Anterior vena cava (tissue), 1 donor: Measurements from ENCODE around the gene CELA3B.

GRCh38 chr1:21703333-21703679 lies 34.1 kb upstream of the RAP1GAP start:
- PRO-cap = no peak

DNA sequence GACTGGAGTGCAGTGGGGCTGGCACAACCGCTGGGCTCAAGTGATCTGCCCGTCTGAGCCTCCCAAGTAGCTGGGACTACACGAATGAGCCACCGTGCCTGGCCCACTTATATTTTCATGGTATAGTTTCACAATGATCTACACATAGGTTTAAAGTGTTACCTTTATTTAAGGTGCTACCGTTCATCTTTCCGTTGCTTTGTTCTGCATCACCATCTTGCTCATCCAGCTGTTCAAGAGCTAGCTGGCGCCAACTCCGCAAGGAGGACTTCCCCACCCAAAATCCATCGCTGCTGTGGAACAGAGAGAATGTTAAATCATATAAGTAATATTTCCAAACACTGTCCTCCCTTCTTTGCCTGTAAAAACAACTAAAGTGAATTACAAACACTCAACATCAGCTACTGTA lies 51.7 kb upstream of the RAP1GAP start:
- PRO-cap = no peak

DNA sequence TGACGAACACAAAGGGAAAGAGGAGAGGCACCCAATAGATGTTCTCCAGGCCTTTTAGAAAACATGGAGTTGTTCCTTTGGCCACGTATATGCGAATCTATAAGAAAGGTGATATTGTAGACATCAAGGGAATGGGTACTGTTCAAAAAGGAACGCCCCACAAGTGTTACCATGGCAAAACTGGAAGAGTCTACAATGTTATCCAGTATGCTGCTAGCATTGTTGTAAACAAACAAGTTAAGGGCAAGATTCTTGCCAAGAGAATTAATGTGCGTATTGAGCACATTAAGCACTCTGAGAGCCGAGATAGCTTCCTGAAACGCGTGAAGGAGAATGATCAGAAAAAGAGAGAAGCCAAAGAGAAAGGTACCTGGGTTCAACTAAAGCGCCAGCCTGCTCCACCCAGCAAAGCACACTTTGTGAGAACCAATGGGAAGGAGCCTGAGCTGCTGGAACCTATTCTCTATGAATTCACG lies 29.0 kb downstream of the HSPG2 start:
- PRO-cap = no peak

DNA sequence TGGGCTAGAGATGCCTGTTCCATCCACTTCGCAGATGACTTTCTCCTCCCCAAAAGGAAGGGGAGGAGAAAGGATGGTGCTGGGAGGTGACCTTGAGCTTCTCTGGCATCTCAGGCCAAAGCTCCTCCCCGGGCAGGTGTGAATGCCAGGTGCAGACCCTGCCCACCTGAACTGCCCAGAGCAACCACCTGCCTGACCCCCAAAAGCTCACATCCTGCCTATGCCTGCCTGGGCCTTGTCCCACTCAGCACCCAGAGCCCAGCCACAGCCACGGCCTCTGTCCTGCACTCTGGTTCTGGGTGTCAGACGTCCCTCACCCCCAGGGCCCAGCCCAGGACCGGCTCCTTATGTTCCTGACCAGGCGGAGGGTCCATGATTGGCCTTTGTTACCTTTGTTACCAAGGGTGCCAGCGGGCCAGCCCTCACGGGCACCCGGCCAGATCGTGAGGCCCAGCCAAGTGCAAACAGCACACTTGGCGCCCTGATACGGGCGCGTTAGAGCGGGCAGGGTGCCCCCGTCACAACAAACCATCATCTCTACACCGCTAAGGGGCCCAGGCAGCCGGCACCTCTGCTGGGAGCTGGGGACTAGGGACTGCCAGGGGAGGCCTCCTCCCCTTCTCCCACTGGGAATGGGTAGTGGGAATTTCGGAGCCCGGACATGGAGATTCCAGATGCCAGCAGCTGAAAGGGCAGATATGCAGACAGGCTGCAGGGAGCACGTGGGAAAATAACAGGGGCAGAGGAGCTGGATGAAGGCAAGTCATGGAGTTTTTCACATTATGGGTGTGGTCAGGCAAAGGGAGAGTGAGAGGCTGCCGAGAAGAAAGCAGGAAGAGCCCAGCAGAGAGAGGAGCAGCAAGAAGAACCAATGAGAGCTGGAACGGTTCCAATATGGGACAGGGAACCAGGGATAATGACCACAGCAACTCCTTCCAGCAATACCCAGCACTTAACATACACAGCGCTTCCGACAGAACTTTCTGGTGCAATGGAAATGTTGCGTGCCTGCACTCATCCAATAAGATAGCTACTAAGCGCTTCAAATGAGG lies 22.1 kb downstream of the HSPG2 start:
- PRO-cap = no peak

GRCh38 chr1:21924506-21925509 lies 12.3 kb downstream of the HSPG2 start:
- PRO-cap = no peak

DNA sequence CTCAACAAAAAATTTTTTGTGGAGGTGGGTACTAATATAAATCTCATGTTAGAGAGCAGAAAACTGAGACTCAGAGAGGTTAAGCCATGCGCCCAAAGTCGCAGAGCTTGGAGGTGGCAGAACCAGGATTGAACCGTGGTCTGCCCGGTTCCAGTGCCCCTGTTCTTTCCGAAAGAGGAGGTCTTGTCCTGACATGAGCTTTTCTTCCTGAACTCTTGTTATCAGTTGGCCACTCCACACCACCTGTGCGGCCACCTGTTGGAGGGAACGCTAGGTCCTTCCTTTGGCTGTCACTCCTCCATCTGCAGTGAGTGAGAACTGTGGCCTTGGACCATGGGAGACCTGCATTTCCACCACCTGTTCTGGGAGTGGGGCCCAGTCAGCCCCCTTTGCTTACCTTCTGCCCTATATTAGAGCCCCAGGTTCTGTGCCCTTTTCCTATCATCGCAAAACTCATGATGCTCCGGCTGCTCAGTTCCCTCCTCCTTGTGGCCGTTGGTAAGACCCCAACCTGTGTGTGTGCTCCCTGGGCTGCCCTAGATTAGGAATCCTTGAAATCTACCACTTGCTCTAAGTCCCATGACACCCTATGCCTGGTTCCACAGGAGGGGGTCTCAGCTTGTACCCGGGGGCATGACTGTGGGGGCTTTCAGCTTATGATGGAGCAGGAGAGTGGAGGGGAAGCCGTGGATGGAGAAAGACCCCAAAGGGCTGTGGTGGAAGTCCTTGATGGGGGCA lies at the start of gene CELA3B:
Gene CELA3B (plus strand): TSS at position 438 of the 738 bp plus-strand sequence.
- PRO-cap = no peak

DNA sequence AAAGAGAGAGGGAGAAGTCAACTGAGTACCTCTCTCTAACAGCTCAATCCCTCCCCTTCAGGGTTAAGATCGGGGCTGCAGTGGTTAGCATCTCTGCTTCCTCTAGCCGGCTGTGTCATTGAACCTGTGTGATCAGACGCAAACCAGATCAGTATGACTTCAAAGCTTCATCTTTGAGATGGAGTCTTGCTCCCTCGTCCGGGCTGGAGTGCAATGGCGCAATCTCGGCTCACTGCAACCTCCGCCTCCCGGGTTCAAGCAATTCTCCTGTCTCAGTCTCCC lies 22.9 kb downstream of the CELA3A start:
- PRO-cap = no peak

- PRO-cap = no peak
Observed at GRCh38 chr1:22098867-22099564, 43.9 kb downstream of the WNT4 start.

DNA sequence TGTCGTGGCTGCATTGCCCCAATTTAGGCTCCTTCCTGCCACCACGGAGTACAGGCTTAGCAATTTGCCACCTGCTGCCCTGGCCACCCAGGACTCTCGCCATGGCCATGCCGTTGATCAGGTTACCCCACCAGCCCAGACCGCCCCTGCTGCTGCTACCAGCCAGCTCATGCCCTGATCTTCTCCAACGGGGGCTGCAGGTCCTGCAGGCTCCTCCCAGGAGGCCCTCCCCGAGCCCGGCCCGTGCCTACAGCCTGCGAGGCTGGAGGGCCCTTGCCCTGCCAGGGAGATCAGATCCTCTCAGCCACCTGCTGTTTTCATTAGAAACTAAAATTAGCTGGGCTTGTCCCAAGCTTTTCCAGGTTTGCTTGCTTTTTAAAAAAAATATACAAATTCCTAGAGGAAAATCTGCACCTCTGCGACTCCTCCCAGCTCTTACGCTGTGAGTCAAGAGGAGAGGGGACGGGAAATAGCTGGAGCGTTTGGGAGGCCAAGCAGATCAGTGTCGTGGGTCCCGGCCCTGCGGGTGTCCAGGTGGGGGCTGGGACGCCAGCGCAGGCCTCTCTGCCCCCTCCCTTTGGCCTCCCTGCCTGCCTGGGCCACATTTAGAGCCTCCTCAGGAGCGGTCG lies 9.2 kb downstream of the WNT4 start:
- PRO-cap = no peak

- PRO-cap = unidirectional peak, plus-strand start at chr1:22142869
Observed at GRCh38 chr1:22142459-22143027, 354 bp downstream of the WNT4 start.

DNA sequence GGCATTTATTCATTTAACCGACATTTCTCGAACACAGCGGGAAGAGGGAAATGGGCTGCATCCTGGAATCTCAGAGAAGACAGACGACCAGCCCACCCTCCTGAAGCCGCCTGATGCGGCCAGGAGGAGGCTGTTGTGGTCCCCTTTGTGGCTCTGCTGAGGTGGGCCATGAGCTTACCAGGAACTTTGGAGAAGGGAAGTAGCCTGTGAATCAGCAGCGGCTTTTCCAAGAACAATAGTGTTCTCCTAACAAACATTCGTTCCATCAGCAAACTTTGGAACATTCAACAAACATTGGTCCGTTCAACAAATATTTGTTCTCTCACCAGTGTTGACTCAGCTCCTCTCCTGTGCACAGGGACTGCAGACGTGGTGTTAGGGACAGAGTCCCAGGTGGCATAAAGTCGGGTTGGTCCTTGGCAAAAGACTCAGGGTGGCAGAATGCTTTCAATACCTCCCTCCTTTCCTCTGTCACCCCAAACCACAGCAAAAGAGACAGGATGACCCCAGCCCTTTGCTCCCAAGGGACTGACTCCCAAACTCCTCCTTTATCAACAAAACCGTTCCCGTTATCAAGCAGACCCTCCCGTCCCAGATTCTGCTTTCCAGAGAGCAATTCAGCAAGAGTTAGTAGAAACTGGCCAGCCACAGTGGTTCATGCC lies 103.2 kb upstream of the ZBTB40 start:
- PRO-cap = no peak

DNA sequence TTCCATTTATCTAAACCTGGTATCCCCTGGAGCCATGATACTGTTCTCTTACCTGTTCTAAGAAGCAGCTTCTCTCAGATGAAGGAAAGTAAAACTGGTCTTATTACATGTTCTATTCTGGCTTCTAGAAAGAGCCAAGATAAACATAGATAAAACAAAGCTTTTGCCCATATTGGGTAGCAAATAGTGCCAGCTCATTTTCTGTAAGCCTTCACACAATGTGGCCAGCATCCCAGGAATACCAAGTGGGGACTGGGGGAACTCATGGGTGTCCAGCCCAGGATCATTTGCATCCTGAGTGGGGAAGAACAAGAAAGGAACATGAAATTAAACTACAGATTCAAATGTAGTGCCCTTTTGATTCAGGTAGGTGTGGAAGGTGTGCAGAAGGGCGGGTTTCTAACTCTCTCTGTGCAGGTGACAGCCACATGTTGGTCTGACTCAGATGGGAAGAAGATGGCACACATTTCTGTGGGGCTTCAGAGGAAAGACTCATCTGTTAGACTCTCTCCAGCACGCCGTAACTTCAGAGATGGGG lies 53.4 kb upstream of the EPHA8 start:
- PRO-cap = no peak

DNA sequence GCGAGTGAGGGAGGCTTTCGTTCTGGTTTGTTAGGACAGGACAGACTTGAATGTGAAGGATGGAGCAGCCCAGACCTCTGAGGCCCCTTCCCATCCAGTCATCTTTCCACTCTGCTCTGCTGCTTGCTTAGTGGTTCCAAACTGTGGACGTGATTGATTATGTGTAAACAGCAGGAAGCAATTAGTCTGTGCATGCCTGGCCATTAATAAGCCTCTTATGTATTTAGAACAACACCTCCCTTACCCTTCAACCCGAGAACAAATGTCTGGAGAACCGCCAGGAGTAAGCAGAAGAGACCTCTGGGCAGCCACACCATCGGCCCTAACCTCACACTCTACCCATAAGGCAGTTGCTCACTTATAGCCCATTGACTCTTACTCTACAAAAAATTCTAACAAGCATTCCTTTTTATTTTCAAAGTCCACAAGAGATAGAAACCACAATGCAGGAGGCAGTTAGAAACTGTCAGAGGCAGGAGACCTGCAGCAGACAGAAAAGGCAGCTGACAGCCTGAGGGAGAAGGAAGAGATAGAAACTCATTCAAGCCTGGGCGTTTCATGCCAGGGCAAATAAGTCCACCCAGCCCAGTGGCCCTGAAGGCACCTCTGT lies 5.9 kb upstream of the EPHA8 start:
- PRO-cap = no peak

- PRO-cap = no peak
Observed at GRCh38 chr1:22637370-22637780, 947 bp downstream of the C1QA start.

DNA sequence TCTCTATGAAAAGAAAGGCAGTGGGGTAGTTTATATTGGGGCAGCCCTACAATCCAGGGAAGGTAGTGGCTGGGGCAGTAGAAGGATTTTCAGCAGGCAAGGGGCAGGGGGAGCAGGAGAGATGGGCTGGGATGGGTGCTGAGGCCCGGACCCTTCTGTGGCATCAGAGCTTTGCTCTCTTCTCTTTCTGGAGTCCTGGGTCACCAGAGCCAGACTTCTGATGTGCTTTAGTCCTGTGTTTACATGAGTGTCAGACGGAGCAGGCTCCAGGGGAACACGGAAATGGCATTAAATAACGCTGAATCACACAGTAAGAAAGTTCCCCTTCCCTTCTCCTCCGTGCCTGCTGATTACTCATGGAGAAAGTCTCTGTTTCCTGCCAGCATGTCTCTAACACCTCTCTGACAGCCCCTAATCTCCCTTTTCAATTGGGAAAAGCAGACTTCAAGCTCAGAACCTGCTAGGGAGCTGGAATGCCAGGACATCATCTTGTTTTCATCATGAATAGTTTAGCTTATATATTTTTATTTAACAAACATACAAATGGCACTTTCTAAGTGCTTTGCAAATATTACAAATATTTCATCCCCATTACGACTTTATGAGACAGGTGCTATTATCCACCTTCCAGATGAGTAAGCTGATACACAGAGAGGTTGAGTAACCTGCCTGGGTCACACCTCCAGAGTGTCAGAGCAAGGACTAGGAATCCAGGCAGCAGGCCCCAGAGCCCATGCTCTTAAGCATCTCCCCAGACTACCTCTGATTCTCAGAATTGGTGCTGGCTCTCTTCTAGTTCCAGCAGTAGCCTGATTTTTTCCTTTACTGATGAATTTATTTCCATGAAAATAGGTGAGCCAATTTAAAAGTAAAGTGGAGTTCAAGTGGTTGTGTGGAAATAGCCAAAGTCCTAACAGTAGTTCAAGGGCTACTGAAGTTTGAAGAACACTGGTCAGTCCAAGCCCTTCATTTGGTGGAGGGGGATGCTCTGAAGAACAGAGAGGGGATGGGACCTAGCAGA lies 39.9 kb downstream of the EPHB2 start:
- PRO-cap = no peak

- PRO-cap = no peak
Observed at GRCh38 chr1:22796129-22797059, 85.8 kb downstream of the EPHB2 start.

GRCh38 chr1:22831883-22832451 lies 121.3 kb downstream of the EPHB2 start:
- PRO-cap = no peak

- PRO-cap = no peak
Observed at GRCh38 chr1:23027039-23027411, 7.8 kb downstream of the KDM1A start.

GRCh38 chr1:23188690-23189194 lies 28.6 kb downstream of the HTR1D start:
- PRO-cap = no peak

DNA sequence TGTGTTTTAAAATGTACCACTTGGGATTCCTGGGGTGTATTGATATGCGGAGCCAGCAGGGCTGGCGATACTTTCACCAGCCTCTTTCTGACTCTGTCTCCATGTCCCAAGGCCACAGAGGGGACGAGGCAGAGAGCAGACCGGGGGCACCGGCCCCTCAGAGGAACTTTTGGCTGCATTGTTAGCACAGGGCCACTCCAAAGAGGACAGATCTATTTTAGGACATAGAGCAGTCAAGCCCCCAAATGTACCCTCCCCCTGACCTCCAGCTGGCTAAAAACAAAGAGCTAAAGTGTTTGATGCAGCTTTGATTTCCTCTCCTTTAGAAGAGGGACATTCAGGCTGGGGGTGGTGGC lies 25.5 kb upstream of the ZNF436 start:
- PRO-cap = no peak